Suprapubic skin (tissue), 4 donors: Measurements from ENCODE around the genes CFLAR and CYP20A1.

DNA sequence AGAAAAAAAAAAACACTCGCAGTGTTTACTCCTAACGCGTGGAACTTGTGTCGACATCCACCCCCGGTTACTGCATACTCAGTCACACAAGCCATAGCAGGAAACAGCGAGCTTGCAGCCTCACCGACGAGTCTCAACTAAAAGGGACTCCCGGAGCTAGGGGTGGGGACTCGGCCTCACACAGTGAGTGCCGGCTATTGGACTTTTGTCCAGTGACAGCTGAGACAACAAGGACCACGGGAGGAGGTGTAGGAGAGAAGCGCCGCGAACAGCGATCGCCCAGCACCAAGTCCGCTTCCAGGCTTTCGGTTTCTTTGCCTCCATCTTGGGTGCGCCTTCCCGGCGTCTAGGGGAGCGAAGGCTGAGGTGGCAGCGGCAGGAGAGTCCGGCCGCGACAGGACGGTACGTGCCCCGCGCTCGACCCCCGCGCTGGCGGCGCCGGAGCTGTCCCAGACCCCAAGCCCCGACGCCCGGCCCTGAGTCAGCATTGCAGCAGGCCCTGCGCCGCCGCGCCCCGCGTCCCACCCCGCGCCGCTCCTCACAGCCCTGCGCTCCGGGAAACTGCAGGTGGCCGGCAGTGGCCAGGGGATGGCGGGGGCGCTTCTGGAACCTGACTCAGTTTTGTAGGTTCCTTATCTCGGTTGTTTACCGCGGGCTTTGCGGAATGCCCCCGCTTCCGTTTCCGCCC is at the start of gene CFLAR:
Gene CFLAR (plus strand): TSS at position 85 of the 688 bp plus-strand sequence.
- PRO-cap, result bidirectional peak, plus-strand start at position 102 of the sequence, minus-strand start at position 135 of the sequence; bidirectional peak, plus-strand start outside the sequence, minus-strand start at position 605 of the sequence
- RAMPAGE, long total RNA, 4 experiments, result start-site peak on the plus strand in 3 of 4 experiments, centred at positions 87 to 343 of the sequence, 33 to 267 reads per replicate

GRCh38 chr2:201121170-201121774 is 5.3 kb downstream of the CFLAR start:
- PRO-cap, result no peak
- RAMPAGE, long total RNA, 4 experiments, result no peak in any of the 4 experiments

DNA sequence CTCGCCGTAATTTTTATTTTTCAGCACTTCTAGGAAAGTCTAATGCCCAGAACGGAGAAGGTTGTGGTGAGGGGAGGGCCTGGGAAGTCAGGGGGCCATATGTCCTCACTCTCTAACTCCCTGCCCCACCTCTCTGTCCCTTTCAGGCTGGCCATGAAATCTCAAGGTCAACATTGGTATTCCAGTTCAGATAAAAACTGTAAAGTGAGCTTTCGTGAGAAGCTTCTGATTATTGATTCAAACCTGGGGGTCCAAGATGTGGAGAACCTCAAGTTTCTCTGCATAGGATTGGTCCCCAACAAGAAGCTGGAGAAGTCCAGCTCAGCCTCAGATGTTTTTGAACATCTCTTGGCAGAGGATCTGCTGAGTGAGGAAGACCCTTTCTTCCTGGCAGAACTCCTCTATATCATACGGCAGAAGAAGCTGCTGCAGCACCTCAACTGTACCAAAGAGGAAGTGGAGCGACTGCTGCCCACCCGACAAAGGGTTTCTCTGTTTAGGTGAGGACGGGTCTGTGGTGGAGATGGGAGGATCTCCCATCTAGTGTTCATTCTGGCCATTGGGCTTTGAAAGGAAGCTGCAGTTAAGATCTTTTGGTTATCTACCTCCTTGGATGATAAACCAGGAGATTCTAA is 2.8 kb downstream of the CASP10 start:
- PRO-cap, result no peak
- RAMPAGE, long total RNA, 4 experiments, result no peak in any of the 4 experiments

GRCh38 chr2:201233214-201234250 is 26.8 kb upstream of the CASP8 start:
- PRO-cap, result unidirectional peak, plus-strand start at chr2:201233470
- RAMPAGE, long total RNA, 4 experiments, result start-site peak on the plus strand in 4 of 4 experiments, at chr2:201233452-201233494 at its widest, 16 to 65 reads per replicate

GRCh38 chr2:201254123-201255055 is 5.9 kb upstream of the CASP8 start:
- PRO-cap, result no peak
- RAMPAGE, long total RNA, 4 experiments, result no peak in any of the 4 experiments

DNA sequence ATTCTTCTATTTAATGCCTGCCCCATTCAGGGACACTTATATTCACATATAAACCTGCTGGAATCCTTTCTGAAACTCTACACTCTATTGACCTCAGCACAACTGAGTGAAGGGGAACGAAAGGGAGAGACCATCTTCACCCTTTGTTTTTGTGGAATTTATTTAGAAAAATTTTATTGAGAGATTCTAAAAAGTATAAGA is 21.4 kb upstream of the FLACC1 start:
- PRO-cap, result no peak
- RAMPAGE, long total RNA, 4 experiments, result no peak in any of the 4 experiments

DNA sequence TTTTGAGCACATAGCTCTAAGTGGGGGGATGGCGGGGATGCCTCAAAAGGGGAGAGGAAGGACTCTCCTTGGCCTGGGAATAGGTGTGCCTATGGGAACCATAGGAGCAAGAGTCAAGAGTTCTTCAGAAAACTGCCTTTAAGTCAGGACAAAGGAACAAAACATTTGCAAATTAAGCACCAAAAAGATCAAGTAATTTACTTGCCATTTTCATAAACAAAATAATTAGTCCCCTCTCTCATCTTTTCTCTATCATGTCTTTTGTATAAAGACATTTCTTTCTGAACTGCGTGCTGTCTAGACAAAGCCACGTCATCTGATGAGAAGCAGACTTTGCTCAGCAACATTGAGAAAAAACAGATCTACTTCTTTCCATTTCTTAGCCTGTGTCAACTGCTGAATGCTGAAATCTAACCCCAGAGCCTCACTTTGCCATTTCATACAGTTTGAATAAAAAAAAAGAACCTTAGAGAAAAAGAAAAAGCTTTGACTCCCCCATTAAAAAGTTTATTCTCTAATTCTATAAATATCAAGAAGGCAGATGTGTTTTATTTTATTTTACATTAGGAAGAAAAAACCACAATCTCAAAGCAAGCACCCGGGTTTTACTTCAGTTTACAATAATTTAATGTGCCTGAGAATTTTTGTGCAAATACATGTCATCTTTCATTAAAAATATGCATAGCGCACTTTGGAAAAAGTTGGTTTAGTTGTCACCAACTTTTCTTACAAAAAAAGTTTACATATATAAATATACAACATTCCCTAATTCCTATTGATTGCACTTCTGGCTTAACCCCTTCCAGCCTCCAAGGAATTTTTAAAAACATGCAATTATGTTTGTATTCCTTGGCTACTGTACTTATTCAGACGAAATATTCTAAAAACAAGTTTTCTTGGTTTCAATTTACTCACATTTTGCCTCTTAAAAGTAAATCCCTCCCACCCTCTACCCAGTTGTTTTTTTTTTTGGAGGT is 22.0 kb upstream of the FLACC1 start:
- PRO-cap, result no peak
- RAMPAGE, long total RNA, 4 experiments, result no peak in any of the 4 experiments

- PRO-cap, result no peak
- RAMPAGE, long total RNA, 4 experiments, result no peak in any of the 4 experiments
Measured at GRCh38 chr2:201403270-201403469, 46.0 kb upstream of the FLACC1 start.

DNA sequence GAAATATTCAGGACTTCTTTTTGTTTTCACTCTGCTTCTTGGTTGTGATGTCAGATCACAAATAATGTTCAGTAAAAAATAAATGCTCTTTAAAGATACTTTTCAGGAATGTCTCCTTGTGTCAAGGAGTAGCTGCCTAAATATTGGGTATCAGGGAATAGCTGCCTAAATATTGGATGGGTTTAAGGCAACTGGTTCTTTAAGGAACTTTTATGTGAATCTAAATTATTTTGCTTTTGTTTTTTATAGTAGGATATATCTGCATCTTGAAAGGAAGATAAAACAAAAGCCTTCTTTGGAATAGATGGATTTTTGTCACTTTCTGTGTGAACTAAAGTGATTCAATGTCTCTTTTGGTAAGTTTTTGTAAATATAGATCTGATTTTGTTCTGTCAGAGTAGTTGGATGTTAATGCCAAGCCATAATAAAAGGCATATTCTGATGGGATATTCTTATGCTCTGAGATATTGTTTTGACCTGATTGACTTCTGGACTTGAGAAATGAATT is 3.0 kb downstream of the STRADB start:
- PRO-cap, result no peak
- RAMPAGE, long total RNA, 4 experiments, result no peak in any of the 4 experiments

DNA sequence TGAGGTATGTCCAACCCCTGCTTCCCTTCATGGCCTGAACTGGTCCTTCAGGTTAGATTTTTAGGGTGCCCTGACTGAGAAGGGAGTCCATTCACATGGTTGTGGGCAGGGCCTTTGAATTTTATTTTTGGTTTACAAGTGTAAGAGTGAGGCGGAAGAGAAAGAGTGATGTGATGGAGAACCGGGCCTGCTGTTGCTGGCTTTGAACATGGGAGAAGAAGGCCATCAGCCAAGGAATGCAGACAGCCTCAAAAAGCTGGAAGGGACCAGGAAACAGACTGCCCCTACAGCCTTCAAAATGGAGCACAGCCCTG is 105.0 kb downstream of the CDK15 start:
- PRO-cap, result no peak
- RAMPAGE, long total RNA, 4 experiments, result no peak in any of the 4 experiments

- PRO-cap, result no peak
- RAMPAGE, long total RNA, 4 experiments, result no peak in any of the 4 experiments
Measured at GRCh38 chr2:202031980-202032496, 1.6 kb upstream of the FZD7 start.

DNA sequence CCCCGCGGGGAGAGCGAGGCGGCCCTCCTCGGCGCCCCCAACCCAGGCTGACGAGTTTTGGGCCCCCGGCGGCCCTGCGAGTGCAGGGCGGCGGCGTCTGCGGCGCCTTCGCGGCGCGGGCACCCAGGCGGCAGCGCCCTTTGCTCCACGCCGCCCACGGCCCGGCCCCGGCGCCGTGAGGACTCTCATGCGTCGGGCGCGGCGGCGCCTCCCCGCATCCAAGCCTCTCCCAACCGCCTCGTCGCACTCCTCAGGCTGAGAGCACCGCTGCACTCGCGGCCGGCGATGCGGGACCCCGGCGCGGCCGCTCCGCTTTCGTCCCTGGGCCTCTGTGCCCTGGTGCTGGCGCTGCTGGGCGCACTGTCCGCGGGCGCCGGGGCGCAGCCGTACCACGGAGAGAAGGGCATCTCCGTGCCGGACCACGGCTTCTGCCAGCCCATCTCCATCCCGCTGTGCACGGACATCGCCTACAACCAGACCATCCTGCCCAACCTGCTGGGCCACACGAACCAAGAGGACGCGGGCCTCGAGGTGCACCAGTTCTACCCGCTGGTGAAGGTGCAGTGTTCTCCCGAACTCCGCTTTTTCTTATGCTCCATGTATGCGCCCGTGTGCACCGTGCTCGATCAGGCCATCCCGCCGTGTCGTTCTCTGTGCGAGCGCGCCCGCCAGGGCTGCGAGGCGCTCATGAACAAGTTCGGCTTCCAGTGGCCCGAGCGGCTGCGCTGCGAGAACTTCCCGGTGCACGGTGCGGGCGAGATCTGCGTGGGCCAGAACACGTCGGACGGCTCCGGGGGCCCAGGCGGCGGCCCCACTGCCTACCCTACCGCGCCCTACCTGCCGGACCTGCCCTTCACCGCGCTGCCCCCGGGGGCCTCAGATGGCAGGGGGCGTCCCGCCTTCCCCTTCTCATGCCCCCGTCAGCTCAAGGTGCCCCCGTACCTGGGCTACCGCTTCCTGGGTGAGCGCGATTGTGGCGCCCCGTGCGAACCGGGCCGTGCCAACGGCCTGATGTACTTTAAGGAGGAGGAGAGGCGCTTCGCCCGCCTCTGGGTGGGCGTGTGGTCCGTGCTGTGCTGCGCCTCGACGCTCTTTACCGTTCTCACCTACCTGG is 1.1 kb downstream of the FZD7 start:
- PRO-cap, result no peak
- RAMPAGE, long total RNA, 4 experiments, result no peak in any of the 4 experiments

GRCh38 chr2:202036541-202037682 is 3.3 kb downstream of the FZD7 start:
- PRO-cap, result no peak
- RAMPAGE, long total RNA, 4 experiments, result no peak in any of the 4 experiments

DNA sequence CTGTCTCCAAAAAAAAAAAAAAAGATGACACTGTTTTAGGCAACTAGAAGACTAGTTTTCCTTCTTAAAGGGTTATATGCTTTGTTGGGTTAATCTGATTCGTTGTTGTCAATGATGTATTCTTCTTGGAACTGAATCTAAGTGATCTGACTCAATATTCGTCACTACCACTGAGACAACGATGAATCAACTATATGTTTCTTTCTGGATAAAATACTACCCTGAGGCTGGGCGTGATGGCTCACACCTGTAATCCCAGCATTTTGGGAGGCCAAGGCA is 10.7 kb downstream of the NOP58 start:
- PRO-cap, result no peak
- RAMPAGE, long total RNA, 4 experiments, result no peak in any of the 4 experiments

DNA sequence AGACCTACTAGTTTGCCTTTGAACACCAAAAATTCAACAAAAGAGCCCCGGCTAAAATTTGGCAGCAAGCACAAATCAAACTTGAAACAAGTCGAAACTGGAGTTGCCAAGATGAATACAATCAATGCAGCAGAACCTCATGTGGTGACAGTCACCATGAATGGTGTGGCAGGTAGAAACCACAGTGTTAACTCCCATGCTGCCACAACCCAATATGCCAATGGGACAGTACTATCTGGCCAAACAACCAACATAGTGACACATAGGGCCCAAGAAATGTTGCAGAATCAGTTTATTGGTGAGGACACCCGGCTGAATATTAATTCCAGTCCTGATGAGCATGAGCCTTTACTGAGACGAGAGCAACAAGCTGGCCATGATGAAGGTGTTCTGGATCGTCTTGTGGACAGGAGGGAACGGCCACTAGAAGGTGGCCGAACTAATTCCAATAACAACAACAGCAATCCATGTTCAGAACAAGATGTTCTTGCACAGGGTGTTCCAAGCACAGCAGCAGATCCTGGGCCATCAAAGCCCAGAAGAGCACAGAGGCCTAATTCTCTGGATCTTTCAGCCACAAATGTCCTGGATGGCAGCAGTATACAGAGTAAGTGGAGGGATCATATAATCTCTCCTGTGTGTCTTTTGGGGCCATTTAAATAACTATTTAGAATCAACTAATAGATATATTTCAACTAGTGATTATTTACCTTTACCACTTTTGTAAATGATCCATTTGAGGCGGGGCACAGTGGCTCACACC is 78.7 kb upstream of the FAM117B start:
- PRO-cap, result no peak
- RAMPAGE, long total RNA, 4 experiments, result no peak in any of the 4 experiments

DNA sequence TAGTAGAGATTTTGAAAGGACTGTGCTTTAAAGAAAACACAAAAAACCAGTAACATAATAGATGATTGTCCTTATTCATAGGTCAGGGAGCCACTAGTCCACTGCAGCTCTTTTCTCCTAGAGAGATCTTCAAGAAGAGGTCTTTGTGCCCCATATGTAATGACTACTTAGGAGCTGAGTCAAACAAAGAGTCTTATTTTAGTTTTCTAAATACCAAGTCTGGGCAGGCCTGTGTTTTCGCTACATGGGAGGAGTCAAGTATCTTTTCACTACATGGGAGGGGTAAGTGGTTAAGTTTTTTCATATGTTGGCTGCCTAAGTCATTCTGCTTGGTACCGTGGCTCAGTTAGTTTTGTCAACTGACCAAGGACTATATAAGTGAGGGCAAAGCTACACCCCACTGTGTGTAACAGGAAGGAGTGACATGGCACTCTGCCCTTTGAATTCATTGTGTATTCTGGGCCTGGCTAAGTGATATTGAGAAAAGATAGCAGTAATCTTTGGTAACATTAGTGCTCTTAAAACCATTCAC is 25.0 kb upstream of the FAM117B start:
- PRO-cap, result no peak
- RAMPAGE, long total RNA, 4 experiments, result no peak in any of the 4 experiments

DNA sequence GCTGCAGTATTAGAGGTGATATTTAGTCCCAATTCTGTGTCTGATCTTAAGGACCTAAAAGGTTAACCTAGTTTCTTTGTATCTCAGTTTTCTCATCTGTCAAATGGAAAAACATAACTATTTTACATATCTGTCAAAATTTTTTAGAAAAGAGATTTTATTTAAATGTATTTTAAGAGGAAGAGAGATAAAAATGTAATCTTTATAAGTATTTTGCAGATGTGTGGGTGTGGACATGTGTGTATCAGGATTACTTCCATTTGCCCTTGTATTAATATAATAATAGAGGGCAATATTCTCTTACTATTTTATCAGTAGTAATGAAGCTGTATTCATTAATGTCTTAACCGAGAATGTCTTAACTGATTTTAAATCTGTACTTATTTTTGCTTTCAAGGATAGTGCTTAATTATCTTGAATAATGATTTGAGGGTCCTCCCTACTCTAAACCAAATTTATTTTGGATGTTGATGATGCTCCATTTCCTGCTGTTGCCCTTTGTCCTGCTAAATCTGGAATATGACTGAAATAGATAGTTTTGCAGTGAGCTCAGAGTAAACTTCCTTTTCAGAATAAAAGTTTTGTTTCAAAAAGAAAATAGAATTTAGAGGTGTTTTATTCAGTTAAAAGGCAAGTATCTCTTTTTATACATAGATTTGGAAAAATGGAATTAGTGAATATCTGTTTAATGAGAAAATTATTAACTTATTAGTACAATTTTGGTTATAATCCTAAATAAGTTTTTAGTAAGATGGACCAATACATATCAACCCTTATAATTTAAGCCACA is 8.0 kb downstream of the NBEAL1 start:
- PRO-cap, result no peak
- RAMPAGE, long total RNA, 4 experiments, result no peak in any of the 4 experiments

GRCh38 chr2:203190431-203190949 is 48.3 kb upstream of the CYP20A1 start:
- PRO-cap, result no peak
- RAMPAGE, long total RNA, 4 experiments, result no peak in any of the 4 experiments

GRCh38 chr2:203238431-203239461 is at the start of gene CYP20A1:
TSS of gene CYP20A1 (plus strand) at chr2:203239018.
- PRO-cap, result bidirectional peak, plus-strand start at chr2:203239018, minus-strand start at chr2:203238892; bidirectional peak, plus-strand start at chr2:203239298, minus-strand start at chr2:203239237
- RAMPAGE, long total RNA, 4 experiments, result start-site peak on the plus strand in 3 of 4 experiments, at chr2:203238997-203239021 at its widest, 104 to 269 reads per replicate; start-site peak on the minus strand in 3 of 4 experiments, at chr2:203239107-203239293 at its widest, 11 to 50 reads per replicate

- PRO-cap, result no peak
- RAMPAGE, long total RNA, 4 experiments, result no peak in any of the 4 experiments
Measured at GRCh38 chr2:203328714-203329193, 560 bp downstream of the ABI2 start.